ENCODE results near the gene TRIOBP.

- PRO-cap, result bidirectional peak, plus-strand start at chr22:36465713, minus-strand start at chr22:36465598
- RAMPAGE, long total RNA, result no peak
These were observed 15.7 kb downstream of the TXN2 start for GRCh38 chr22:36465659-36466124.

GRCh38 chr22:36554073-36554647, 25.2 kb upstream of the EIF3D start:
- PRO-cap, result no peak
- RAMPAGE, long total RNA, result no peak

DNA sequence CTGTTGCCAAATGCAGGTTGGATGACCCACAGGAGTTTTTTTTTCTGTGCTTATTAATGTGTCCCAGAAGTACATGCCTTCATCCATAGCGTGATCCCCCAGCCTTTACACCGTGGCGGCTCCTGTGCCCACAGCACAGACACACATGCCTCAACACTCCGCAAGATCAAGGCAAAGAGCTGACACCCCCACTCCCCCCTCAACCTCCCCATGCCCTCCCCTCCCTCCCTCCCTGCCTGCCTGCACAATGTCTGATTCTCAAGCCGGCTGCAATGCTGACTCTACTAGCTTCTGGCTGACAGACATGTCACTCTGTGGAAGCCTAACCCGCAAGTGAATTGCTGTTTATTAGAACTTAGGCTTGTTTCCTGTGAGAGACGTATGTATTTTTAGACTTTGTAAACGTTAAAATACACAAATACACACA, 2.2 kb downstream of the CACNG2 start:
- PRO-cap, result no peak
- RAMPAGE, long total RNA, result no peak

GRCh38 chr22:36937933-36938557, 24.6 kb downstream of the CSF2RB start:
- PRO-cap, result no peak
- RAMPAGE, long total RNA, result no peak

DNA sequence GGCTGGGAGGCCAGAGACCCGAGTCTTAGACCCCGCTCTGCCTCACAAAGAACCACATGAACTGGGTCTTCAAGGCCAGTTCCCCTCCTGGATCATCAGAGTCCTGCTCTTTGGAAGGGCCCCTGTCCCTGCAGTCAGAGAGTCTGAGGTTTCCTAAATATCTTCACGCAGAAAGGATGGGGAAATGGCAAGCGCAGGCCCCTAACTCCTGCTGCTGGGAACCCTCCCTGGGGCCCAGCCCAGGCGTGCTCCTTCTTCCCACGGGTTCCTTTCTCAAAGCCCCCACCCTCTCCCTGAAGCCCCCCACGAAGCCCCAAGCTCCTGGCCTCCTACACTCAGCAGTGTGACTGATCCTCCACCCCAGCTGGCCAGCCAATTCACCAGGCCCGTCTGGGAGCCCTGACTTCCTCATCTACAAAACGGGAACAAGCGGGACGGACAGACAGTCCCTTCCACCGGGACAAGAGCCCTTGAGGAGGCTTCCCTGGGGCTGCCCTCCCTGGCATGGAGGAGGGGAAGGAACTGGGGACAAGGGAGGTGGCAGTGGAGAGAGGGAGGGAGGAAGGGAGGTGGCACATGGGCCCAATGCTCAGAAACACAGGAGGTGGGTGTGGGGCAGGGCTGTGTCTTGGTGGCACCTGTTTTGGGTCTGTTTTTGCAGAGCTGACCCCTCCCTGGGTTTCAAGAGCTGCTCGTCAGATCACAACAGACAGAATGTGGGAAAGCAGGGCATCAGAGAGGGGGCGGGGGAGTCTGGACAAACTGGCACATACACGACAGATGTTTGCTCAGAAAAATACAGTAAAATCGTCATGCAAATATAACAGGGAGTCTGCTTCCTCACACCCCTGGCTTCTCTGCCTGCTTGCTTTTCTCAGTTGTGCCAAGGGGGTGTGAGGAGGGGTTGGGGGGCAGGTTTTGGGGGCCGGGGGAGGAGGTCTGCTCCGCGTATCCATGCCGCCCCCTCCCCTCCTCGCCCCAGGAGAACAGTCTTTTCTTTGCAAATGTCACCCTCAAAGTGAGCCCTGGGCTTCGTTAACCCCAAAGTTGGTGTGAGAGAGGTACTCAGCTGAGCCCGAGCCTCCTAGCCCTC, 56.9 kb downstream of the ELFN2 start:
- PRO-cap, result no peak
- RAMPAGE, long total RNA, result no peak

- PRO-cap, result no peak
- RAMPAGE, long total RNA, result no peak
These were observed 54.1 kb downstream of the ELFN2 start for GRCh38 chr22:37373269-37373579.

DNA sequence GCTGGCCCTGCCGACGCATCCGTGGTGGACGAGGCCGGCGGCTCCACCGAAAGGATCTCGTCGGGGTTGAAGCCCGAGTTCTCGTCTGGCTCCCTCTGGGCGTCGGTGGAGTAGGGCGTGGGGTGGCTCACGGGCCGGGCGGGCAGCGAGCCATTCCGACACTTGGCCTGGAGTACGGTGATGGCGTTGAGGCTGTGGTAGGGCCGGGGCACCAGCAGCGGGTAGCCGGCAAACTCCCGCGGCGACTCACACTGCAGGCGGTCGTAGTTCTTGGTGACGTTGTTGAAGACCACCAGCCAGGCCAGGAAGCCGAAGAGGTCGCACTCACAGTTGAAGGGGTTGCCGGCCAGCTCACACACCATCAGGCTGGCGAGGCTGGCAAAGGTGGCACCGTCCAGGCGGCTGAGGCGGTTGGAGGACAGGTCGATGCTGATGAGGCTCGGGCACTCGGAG, 52.6 kb downstream of the ELFN2 start:
- PRO-cap, result no peak
- RAMPAGE, long total RNA, result no peak

GRCh38 chr22:37503760-37504396, 15.3 kb downstream of the CARD10 start:
- PRO-cap, result no peak
- RAMPAGE, long total RNA, result no peak

DNA sequence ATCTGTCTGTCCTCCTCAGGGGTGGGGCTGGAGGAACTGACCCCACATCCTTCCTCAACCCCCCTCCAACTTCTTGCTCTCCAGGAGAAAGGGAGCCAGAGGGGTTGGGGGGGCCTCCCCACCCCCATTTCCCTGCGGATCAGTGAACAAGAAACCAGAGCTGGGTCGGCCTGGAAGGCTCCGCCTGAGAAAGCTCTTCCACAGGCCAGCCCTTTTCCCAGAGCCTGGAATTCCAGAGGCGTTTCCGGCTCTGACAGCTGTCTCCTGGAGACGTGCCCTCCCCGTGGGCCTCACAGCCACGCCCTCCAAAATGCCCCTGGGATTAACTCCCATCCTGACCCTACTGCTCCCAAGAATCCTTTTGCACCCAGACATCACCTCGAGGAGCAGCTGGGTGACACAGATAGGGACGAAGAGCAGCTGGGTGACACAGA, 7.8 kb upstream of the CDC42EP1 start:
- PRO-cap, result no peak
- RAMPAGE, long total RNA, result no peak

DNA sequence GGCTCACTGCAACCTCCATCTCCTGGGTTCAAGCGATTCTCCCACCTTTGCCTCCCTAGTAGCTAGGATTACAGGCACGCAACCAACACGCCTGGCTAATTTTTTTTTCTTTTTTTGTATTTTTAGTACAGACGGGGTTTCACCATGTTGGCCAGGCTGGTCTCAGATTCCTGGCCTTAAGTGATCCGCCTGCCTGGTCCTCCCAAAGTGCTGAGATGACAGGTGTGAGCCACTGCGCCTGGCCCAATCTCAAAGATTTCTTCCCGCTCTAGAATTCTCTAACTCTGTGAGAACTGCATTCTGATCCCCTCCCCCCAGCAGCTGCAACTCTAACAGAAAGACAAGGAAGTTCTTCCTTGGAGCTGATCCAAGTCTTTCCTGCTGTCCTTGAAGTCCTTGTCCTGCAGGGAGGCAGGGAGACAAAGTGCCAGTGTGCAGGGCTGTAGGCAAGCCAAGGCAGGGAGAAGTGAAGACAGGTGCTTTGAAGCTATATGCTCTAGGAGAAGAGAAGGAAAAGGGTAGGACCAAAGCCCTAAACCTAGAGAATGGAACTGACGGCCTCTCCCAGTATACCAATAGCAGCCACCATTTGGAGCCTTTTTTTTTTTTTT, 9.5 kb upstream of the GGA1 start:
- PRO-cap, result no peak
- RAMPAGE, long total RNA, result no peak

DNA sequence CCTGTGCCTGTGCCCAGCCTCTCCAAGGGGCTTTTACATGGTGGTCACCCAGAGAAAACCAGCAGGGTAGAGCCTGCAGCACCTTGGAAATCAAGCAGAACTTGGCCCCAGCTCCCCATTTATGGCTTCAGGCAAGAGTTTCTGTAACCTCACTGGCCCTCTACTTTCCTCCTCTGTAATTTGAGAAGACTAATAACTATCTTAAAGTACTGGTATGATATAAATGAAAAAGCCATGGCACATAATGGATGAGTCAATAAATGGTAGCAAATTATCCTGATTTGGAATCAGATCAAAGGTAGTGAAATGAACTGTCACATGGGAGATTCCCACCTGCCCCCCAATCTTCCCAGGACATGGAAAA, 6.2 kb upstream of the GGA1 start:
- PRO-cap, result no peak
- RAMPAGE, long total RNA, result no peak

- PRO-cap, result no peak
- RAMPAGE, long total RNA, result no peak
These were observed 14.7 kb upstream of the SH3BP1 start for GRCh38 chr22:37624610-37625390.

- PRO-cap, result unidirectional peak, minus-strand start at chr22:37696839
- RAMPAGE, long total RNA, result no peak
These were observed at the start of gene TRIOBP for GRCh38 chr22:37696403-37697335. TSS of gene TRIOBP (plus strand) at chr22:37697048.

DNA sequence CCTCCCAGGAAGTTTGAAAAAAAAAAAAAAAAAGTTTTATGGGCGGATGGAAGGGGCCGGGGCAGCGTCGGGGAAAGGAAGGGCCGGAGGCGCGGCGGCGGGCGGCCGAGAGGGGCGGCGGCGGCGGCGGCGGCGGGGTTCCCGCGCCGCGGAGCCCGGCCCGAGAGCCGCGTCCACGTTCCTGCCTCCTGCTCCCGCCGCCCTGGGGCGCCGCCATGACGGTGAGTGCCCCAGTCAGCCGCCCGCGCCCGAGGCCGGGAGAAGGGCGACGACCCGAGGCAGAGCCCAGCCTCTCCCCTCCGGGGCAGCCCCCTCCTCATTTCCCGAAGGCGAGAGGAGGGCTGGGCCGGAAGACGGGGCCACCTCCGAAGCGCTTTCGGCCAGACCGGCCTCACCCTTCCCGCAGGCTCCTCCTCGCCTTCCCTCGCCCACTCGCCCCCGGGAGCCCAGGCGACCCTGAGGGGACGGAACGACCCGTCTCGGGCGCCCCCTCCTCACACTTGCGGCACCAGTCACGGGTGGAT, 49.4 kb downstream of the TRIOBP start:
- PRO-cap, result bidirectional peak, plus-strand start at position 64 of the sequence, minus-strand start outside the sequence
- RAMPAGE, long total RNA, result no peak

DNA sequence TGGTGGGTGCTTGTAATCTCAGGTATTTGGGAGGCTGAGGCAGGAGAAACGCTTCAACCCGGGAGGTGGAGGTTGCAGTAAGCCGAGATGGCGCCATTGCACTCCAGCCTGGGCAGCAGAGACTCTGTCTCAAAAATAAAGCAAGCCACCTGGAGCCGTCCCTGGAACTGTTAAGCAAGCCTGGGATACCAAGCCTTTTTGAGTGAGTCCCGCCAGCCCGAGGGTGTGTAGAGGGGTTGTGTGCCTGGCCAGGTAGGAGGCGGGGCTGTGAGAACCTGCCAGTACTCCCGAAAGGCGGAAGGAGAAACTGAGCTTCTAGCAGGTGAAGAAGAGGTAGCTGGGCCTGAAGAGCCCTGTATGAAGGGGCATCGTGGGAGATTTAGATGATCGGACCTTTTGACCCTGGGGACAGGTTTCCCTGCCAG, 52.4 kb downstream of the TRIOBP start:
- PRO-cap, result no peak
- RAMPAGE, long total RNA, result no peak

GRCh38 chr22:37751140-37751490, 53.9 kb upstream of the H1-0 start:
- PRO-cap, result no peak
- RAMPAGE, long total RNA, result no peak

- PRO-cap, result no peak
- RAMPAGE, long total RNA, result no peak
These were observed 20.1 kb upstream of the H1-0 start for GRCh38 chr22:37784649-37785535.

GRCh38 chr22:37806063-37806800, 1.2 kb downstream of the H1-0 start:
- PRO-cap, result no peak
- RAMPAGE, long total RNA, result no peak

- PRO-cap, result no peak
- RAMPAGE, long total RNA, result no peak
These were observed 28.4 kb downstream of the EIF3L start for GRCh38 chr22:37877454-37878157.

- PRO-cap, result no peak
- RAMPAGE, long total RNA, result no peak
These were observed 14.6 kb upstream of the MICALL1 start for GRCh38 chr22:37891241-37892065.